RPMI7951 (cell line): ENCODE measurements around the genes OR4K14, OR4K13, OR11G2, APEX1 and TPPP2.

GRCh38 chr14:20019009-20019526, at the start of gene OR4K14:
OR4K14 (minus strand) TSS chr14:20019307.
- RAMPAGE, long total RNA, result no peak

GRCh38 chr14:20035835-20036327, at the start of gene OR4K13:
OR4K13 (minus strand) TSS chr14:20036038.
- RAMPAGE, long total RNA, result no peak

- RAMPAGE, long total RNA, result no peak
Observed at GRCh38 chr14:20190561-20191053, at the start of gene OR11G2. OR11G2 (plus strand) TSS chr14:20190896.

DNA sequence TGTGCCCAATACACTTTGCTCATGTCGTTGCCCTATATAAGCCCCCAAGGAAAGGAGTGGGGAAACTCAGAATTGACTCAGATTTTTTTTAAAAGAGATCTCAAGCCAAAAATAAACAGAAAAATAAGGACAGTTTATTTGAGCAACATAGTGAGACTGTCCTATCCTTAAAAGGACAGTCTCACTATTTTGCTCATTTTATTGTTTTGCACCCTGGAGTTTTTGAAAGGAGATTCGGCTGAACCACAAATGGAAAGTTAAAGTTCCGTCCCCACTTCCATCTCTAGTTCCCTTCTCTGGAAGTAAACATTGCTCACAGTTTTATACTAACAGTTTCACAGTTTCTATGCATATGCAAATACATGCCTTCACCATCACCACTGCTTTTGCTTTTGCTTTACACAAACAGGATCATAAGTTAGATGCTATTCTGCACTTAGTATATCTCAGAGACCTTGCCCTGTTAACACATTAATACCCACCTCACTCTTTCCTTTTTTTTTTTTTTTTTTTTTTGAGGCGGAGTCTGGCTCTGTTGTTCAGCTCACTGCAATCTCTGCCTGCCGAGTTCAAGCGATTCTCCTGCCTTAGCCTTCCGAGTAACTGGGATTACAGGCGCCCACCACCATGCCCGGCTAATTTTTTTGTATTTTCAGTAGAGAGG, 982 bp downstream of the TEP1 start:
- RAMPAGE, long total RNA, result no peak

DNA sequence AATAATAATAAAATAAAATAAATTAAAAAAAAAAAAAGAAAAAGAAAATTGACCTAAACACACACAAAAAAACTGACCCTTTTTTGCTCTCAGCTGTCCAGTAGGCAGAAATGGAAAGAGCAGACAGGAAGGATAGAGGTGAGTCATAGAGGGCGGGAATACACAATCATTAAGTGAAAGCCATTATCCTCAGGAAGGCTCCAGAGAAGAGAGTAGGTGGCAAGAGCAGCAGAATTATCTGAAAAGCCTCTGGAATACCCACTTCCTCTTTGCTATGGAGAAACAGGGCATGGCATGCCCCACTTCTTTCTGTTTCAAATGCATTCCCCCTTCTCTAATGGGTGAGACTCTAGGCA, 8.8 kb downstream of the KLHL33 start:
- RAMPAGE, long total RNA, result no peak

DNA sequence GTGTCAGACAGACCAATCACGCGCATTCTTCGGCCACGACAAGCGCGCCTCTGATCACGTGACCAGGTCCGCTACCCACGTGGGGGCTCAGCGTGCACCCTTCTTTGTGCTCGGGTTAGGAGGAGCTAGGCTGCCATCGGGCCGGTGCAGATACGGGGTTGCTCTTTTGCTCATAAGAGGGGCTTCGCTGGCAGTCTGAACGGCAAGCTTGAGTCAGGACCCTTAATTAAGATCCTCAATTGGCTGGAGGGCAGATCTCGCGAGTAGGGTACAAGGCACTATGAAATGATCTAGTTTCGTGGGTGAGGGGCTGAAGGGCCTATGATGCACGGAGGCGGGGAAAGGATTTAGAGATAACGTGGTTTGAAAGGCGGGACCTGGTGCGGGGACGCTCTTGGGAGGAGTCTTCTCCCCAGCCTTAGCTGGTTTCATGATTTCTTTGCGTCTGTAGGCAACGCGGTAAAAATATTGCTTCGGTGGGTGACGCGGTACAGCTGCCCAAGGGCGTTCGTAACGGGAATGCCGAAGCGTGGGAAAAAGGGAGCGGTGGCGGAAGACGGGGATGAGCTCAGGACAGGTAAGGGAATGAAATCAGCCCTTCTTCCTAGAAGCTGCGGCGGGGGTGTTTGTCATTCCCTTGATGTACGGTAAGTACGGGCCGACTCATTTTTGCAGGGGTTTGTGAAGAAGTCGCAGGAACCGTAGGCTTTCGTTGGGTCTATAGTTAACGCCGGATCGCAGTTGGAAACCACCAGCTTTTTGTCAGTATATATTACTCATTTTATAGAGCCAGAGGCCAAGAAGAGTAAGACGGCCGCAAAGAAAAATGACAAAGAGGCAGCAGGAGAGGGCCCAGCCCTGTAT, at the start of gene APEX1:
TSS of gene APEX1 (plus strand) at position 100 of the 864 bp plus-strand sequence.
- RAMPAGE, long total RNA, result no peak

- RAMPAGE, long total RNA, result no peak
Observed at GRCh38 chr14:20457741-20458854, 3.1 kb downstream of the APEX1 start.

GRCh38 chr14:20516873-20517205, 47.6 kb downstream of the PNP start:
- RAMPAGE, long total RNA, result no peak

DNA sequence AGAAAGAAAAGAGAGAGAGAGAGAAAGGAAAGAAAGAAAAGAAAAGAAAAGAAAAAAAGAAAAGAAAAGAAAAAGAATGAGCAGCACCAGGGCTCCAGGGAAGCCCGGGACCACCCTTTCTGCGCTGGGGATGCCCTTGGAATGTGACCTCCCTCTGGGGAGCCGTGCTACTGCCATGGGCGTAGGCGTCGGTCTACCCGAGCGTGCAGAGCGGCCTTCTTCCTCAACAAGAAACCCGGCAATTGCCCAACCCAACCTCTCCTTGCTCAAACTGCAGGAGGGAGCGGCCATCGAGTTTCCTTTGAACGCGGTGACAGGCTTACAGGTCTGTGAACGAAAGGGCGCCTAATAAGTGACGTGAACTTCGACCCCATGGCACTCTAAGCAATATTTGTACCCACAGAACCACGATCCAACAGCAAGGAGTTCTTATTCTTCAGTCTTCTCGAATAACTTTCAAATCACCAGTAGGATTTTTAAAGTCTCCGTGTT, 16.8 kb downstream of the OR6S1 start:
- RAMPAGE, long total RNA, result no peak

- RAMPAGE, long total RNA, result no peak
Observed at GRCh38 chr14:20666311-20667112, 17.8 kb upstream of the RNASE4 start.

- RAMPAGE, long total RNA, result no peak
Observed at GRCh38 chr14:20827918-20828186, 25.2 kb upstream of the RNASE1 start.

- RAMPAGE, long total RNA, result no peak
Observed at GRCh38 chr14:20998054-20998499, 1.0 kb upstream of the SLC39A2 start.

- RAMPAGE, long total RNA, result no peak
Observed at GRCh38 chr14:21015078-21015737, 9.7 kb downstream of the NDRG2 start.

- RAMPAGE, long total RNA, result no peak
Observed at GRCh38 chr14:21026743-21027414, 2.0 kb upstream of the NDRG2 start.

- RAMPAGE, long total RNA, result no peak
Observed at GRCh38 chr14:21030062-21030506, at the start of gene TPPP2. TPPP2 (plus strand) TSS chr14:21030217.

DNA sequence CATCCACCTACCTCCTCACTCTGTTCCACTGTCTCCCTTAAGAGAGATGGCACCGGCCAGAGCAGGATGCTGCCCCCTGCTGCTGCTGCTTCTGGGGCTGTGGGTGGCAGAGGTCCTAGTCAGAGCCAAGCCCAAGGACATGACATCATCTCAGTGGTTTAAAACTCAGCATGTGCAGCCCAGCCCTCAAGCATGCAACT, 125 bp downstream of the RNASE8 start:
- RAMPAGE, long total RNA, result no peak

GRCh38 chr14:21107863-21108102, 6.9 kb downstream of the TMEM253 start:
- RAMPAGE, long total RNA, result no peak

DNA sequence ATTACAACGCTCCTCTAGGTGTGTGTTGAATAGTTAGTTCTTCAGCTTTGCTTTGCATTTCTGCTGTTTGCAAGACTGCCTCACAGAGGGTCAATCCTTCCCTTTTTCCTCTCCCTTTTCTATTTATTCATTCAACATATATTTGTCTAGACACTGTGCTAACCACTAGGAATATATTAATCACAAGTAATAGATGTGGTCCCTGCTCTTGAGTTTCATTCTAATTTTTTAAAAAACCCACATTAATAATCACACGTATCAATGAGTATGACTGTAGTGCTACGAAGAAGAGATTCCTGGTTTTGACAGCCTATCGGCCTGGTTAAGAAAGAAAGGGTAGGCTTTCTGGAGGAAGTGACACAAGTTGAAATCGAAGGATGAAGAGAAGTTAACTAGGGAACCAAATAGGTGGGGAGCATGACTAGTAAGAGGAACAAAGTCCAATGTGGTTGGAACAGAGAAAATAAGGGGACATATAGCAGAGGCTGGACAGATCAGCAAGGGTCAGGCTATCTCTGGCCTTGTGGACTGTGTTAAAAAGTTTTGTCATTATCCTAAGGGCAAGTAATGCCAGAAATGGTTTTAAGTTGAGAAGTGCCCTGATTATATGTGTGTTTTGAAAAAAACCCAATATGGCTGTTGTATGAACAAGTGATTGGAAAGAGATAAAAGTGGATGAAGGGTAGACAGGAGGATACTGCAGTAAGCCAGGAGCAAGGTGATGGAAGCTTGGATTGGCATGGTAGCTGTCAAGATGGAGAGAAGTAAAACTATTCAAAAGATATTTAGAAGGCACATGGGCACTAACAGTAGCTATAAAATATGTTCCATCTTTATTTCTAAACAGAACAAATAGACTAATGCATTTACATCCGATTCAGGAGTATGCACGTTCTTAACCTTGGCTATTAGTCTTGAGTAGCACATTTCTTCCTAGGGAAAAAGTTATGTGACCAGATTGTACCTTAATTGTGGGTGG, 46.6 kb upstream of the OR5AU1 start:
- RAMPAGE, long total RNA, result no peak

DNA sequence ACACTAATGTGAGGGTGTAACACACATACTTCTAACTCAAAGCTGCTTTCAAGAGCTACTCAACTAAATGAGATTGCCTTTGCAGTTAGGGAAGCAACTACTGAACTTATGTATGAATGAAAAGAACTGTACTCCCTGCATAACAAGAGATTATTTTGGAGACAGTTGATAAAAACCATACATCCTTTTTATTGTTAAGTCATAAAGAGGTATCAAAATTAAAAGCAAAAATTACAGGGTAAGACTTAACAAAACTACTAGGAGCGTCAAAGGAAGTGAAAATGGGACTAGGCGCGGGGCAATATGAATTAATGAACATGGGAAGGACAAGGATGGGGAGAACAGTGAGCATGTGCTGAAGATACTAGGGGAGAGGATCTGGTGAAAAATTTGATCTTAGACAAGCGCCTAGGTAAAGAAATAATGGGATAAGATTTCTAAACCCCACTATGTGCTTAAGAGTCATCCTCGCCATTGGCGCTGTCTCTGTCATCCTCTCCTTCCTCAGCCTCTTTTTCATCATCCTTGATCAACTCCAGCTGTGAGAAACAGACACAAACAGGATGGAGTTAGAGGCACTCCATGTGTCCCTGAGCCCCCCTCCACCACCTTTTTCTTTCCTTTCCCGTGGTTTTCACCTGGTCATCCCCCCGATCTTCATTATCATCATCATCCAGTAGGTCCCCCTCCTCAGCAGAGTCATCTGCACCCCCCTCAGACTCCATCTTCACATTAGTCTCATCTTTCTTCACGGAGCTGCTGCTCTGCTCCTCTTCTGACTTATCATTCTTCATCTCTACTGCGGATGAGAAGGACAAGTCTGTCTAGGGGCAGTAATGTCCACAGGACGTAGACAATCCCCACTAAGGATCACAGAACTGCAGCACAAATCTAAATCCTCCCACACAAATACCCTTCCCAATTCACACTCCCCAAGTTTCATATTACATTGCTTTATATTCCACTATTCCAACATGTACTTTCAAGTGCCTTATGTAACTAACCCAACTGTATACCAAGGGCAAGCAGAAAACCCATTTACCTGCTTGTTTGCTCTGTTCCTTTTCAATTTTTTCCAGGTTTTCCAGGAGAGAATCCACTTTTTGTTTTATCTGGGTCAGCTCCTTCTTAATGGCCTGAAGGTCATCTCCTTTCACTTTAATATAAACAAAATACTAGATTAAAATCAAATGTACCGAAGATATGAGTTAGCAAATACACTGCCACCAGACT, 55.3 kb upstream of the OR5AU1 start:
- RAMPAGE, long total RNA, result no peak

GRCh38 chr14:21269991-21270433, 770 bp upstream of the HNRNPC start:
- RAMPAGE, long total RNA, result no peak